Paraaortic lymph node (tissue), 1 donor: ENCODE measurements around the gene PYDC2.

DNA sequence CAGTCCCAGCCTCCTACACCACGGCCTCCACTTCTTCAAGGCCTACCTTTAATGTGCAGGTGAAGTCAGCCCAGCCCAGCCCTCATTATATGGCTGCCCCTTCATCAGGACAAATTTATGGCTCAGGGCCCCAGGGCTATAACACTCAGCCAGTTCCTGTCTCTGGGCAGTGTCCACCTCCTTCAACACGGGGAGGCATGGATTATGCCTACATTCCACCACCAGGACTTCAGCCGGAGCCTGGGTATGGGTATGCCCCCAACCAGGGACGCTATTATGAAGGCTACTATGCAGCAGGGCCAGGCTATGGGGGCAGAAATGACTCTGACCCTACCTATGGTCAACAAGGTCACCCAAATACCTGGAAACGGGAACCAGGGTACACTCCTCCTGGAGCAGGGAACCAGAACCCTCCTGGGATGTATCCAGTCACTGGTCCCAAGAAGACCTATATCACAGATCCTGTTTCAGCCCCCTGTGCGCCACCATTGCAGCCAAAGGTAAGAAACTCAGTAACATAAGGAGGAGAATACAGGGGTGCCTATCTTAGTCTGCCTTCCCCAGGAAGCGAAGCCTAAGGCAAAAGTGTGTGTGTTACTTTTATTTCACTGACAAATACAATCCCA is 455.5 kb downstream of the LPP start:
- PRO-cap: no peak

DNA sequence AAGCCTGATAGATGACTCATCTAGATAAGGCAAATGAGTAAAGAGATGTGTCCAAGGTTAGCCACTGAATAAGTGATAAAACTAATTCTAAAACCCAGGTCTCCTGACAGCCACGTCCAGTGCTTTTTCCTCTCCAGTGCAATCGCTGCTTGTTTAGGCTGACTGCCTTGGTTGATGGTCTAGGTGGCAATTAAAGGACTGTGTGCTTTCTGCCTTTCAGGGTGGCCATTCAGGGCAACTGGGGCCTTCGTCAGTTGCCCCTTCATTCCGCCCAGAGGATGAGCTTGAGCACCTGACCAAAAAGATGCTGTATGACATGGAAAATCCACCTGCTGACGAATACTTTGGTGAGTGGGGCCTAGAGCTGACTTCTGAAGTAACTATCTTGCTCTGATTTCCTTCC is 463.7 kb upstream of the TPRG1 start:
- PRO-cap: no peak

- PRO-cap: no peak
Measured at GRCh38 chr3:188901123-188901622, 270.6 kb upstream of the TPRG1 start.

- PRO-cap: bidirectional peak, plus-strand start at chr3:188948271, minus-strand start at chr3:188948006
Measured at GRCh38 chr3:188947888-188948620, 223.7 kb upstream of the TPRG1 start.

- PRO-cap: no peak
Measured at GRCh38 chr3:188975915-188976401, 195.8 kb upstream of the TPRG1 start.

GRCh38 chr3:189229219-189229903 is 57.6 kb downstream of the TPRG1 start:
- PRO-cap: no peak

- PRO-cap: no peak
Measured at GRCh38 chr3:189490815-189491275, 140.3 kb upstream of the TP63 start.

- PRO-cap: no peak
Measured at GRCh38 chr3:190119373-190120040, 1.2 kb downstream of the P3H2 start.

DNA sequence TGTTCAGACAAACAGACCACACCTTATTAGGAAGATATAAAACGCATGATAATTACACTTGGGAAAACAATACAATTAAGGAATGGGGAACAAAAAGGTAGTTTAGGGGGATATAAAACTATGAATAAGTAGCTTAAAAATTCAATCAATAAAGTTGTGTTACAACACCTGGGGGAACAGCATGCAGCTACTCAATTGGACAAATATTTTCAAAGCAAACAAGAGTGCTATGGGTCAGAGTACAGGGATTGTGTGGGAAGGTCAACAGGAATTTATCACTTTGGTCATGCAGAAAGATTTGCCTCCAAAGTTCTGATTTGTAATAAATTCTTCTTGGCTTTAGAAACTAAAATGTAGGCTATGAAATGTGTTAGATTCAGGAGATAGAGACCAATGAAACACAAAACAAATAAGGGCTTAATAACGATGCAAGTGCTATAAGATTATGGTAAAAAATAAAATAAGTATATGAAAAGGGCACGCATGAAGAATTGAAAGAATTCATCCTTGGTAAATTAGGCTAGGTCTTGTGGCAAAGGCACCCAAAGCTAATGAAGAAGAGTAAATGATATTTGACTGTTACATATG is 14.9 kb downstream of the CLDN1 start:
- PRO-cap: no peak

- PRO-cap: no peak
Measured at GRCh38 chr3:190317526-190318575, 4.4 kb downstream of the CLDN1 start.

GRCh38 chr3:190344871-190345872 is 22.9 kb upstream of the CLDN1 start:
- PRO-cap: no peak

DNA sequence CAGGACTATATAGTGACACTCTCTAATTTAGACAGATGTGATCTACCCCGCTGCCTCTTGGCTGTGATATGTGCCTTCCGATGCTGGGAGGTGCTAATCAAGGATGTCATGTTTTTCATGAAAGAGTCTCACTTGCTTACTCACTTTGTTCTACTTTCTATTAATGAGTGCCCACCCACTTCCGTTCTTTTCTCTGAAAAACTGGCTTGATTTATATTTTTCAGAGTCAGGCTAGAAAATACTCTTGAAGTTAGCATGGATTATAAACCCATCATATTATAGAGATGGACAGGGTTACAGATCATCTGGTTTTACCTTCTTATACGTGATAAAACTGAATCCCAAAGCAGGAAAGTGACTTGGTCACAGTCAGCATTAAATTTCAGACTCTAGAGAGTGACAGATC is 72.9 kb downstream of the IL1RAP start:
- PRO-cap: no peak

DNA sequence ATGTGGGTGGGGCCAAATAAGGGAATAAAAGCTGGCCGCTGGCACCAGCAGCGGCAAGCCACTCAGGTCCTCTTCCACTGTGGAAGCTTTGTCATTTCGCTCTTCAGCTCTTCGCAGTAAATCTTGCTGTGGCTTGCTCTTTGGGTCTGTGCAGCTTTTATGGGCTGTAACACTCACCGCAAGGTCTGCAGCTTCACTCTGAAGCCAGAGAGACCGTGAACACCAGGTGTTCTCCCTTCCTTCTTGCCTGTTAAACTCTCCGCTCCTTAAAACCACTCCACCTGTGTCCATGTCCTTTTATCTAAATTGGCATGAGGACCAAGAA is 164.2 kb downstream of the IL1RAP start:
- PRO-cap: no peak

DNA sequence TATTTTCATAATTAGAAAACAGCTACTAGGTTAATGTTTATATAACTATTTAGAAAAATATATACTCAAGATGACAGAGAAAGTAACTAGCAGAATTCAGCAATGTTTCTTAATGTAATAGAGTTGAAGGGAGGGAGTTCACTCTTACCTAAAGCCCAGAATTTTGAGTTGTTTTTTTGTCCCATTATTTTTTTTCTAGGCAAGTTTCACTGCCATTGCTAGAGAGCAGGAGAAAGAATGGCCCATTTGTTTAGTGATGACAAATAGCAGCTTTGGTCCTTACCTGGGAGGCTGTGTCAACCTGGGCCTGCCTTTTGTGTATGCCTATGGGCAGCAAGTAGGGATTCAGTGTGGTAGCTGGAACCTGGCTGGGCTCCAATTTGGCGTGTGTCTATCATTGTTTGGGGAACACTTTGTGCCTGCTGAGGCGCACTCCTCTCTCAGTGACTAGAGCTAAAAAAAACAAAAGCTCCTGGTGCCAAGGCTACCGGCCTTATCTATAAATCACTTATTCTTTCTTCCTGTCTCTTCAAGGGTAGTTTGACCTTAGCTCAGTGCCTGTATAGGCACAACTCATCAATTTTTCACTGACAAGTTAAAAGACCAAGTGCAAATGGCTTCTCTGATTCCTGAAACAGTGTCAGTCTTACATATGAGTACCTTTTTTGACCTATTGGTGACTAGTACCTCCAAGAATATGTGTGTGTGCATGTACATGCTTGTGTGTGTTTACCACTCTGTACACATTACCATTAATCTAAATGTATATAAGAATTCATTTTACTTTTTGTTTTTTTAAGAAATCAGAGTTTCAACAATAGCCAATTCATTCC is 54.8 kb downstream of the GMNC start:
- PRO-cap: no peak

GRCh38 chr3:191168154-191168427 is 30.9 kb upstream of the OSTN start:
- PRO-cap: no peak

GRCh38 chr3:191252479-191252707 is 53.4 kb downstream of the OSTN start:
- PRO-cap: unidirectional peak, minus-strand start at chr3:191252650

DNA sequence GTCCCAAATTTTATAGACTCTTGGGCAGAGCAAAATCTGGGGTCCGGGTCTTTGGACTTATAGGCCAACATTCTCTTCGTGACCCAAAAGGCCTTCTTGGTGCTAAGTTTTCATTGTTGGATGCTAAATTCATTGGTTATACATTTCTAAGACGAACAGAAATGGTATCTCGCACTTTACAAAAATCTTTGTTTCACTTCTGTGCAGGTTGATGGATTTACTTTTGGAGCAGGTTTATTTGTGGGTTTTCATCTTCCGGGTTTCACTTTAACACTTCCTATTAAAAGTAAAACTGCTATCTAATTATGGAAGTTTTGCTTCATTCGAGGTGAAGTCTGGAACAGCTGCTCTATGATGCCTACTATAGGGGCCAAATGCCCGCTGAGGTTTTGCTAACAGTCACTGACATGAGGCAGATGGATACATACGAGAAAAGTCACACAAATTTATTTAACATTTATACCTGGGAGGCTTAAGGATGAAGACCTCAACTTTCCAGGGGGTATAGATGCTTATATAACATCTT is 54.0 kb downstream of the OSTN start:
- PRO-cap: bidirectional peak, plus-strand start at position 326 of the sequence, minus-strand start at position 190 of the sequence

DNA sequence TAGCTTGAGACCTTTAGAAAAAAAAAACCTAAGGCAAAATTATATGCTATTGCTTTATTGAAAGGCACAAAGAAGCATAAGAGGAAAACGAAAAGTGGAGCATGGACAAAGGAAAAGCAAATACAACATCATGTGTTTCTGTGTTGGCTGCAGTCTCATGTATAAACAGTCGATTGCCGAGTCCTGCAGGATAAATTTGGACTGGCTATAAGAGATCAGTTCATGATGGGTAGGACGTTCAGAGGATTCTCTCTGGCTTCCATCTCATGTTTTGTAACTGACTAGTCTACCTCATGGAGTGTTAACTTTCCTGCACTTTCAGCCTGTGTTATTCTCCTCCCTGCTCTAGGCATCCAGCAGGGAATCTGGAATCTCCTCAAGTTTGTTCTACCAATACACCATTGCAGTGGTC is 21.8 kb upstream of the CCDC50 start:
- PRO-cap: no peak

- PRO-cap: unidirectional peak, plus-strand start at chr3:191329061
Measured at GRCh38 chr3:191328973-191329158, 328 bp upstream of the CCDC50 start.

GRCh38 chr3:191460723-191461305 is at the start of gene PYDC2:
Gene PYDC2 (plus strand): TSS chr3:191461163.
- PRO-cap: no peak